Renal cortical epithelial cell (primary cell): ENCODE results near the gene PDE12.

DNA sequence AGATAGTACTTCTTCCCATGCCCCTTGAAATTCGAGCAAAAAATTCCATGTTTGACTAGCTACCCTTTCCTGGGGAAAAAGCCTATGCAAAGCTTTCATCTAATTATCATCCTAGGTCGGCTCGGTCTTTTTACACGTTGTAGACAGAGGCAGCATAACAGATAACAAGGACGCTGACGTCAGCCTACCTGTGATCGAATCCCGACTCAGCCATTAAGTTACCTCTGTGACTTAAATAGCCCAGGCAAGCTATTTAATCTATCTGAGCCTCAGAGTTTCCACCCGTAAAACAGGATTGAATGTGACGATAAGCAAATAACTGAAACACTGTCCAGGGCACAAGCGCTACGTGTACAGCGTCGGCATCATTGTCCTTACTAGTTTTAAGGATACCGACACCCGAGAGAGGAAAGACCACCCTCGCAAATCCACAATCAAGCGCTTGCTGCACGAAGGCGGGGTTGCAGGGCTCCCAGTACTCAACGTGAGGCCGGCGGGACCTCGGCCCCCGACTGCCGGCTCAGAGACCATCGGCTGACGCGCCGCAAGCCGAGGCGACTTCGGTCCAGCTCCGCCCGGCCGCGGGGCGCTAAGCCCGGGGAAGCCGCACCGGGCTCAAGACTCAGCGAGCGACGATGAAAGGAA lies 468 bp downstream of the SELENOK start:
- RRBS, result under 1% methylated on average over 14 of the region's 44 CpGs

GRCh38 chr3:55445482-55445925 lies 41.6 kb downstream of the WNT5A start:
- RRBS, result no CpG with 5 or more reads among the region's 7 CpGs

GRCh38 chr3:55474191-55474633 lies 12.9 kb downstream of the WNT5A start:
- RRBS, result no CpG with 5 or more reads among the region's 44 CpGs

- RRBS, result no CpG with 5 or more reads among the region's 21 CpGs
Observed at GRCh38 chr3:55489632-55490119, 2.6 kb upstream of the WNT5A start.

- RRBS, result no CpG with 5 or more reads among the region's 12 CpGs
Observed at GRCh38 chr3:55620368-55620997, 133.4 kb upstream of the WNT5A start.

- RRBS, result no CpG with 5 or more reads among the region's 9 CpGs
Observed at GRCh38 chr3:56355431-56356138, 112.7 kb downstream of the ERC2 start.

DNA sequence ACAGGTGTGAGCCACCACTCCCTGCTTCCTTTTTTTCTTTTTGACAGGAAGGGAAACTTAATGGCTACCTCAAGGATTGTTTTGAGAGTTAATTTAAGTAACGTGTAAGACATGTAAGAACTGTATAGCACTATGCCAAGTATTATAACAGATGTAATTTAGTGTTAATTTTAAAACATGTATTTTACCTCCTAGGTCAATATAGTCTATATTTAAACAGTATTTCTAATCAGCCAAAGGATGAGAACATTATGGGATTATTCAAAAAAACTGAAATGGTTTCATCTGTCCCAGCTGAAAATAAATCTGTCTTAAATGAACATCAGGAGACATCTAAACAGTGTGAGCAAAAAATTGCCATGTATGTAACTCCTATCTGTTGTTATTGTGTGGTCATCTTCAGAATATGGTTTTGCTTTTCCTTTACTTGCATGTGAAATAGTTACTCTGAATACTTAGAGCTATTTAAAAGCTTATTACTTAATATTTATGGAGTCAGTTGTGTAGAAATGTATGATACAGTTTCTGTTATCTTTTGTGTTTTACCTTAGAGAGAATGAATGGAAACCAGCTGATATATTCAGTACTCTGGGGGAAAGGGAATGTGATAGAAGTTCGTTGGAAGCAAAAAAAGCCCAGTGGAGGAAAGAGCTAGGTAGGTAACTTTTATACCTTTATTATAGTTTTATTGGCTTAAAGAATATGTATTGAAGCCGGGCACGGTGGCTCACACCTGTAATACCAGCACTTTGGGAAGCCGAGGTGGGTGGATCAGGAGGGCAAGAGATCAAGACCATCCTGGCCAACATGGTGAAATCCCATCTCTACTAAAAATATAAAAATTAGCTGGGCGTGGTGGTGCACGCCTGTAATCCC lies 9.7 kb downstream of the CCDC66 start:
- RRBS, result no CpG with 5 or more reads among the region's 7 CpGs

DNA sequence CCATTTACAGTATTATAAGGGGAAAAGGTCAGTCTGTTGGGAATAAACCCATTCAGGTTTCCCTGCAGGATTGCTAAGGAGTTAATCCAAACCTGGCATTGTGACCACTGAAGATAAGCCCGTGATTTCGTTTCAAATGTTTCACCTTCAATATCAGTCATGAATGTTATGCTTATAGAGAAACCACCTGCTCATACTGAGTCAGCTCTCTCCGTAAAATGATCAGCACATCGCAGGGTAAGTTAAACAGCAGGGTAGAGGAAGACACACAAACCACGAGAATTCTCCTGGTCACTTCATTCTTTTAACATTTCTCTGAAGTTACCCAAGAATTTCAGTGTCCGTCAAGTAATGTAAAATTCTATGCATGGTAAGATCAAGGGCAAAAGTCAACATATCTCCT lies 67.4 kb upstream of the ARHGEF3 start:
- RRBS, result no CpG with 5 or more reads among the region's 6 CpGs

DNA sequence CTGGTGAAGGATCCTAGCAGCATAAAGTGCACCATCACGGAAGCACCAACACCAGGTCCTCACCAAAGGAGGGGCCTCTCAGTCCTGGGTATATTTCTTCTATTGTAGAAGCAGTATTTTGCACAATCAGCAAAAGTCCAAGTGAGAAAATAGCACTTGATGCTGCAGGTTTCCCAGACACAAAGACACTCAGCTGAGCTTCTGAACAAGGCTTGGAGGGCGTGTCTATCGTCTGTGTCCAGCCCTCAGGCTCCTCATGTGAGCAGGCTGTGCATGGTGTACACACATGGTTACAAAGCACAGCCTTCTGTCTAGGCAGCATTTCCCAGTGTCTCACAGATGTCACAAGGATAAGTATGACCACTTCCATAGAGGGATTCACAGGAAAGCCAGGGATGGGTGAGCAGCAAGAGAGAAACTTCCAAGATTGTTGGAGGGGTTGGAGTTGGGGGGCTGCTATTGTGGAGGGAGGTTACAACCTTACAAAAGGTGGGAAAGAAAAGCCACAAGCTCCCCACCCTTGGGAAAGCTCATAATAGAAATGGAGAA lies 98.2 kb upstream of the SPATA12 start:
- RRBS, result no CpG with 5 or more reads among the region's 3 CpGs

- RRBS, result no CpG with 5 or more reads among the region's 9 CpGs
Observed at GRCh38 chr3:56976584-56977742, 83.5 kb upstream of the SPATA12 start.

DNA sequence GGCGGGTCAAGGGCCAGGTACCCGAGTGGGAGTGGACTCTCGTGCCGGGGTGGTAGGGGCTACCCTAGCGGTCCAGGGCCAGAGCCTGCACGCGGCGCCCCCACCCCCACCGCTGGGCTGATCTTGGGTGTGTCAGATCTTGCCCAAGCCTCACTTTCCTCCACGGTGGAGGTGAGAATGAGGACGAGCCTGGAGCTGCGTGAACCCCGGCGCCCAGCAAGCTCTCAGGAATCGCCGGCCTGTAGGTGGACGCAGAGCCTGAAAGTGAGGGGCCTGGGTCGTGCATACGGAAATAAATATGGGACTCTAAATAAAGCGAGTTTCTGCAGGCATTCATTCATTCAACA lies 19.1 kb downstream of the SPATA12 start:
- RRBS, result no CpG with 5 or more reads among the region's 20 CpGs

- RRBS, result no CpG with 5 or more reads among the region's 4 CpGs
Observed at GRCh38 chr3:57160246-57160920, 4.8 kb downstream of the IL17RD start.

GRCh38 chr3:57163459-57164086 lies 1.6 kb downstream of the IL17RD start:
- RRBS, result no CpG with 5 or more reads among the region's 13 CpGs

DNA sequence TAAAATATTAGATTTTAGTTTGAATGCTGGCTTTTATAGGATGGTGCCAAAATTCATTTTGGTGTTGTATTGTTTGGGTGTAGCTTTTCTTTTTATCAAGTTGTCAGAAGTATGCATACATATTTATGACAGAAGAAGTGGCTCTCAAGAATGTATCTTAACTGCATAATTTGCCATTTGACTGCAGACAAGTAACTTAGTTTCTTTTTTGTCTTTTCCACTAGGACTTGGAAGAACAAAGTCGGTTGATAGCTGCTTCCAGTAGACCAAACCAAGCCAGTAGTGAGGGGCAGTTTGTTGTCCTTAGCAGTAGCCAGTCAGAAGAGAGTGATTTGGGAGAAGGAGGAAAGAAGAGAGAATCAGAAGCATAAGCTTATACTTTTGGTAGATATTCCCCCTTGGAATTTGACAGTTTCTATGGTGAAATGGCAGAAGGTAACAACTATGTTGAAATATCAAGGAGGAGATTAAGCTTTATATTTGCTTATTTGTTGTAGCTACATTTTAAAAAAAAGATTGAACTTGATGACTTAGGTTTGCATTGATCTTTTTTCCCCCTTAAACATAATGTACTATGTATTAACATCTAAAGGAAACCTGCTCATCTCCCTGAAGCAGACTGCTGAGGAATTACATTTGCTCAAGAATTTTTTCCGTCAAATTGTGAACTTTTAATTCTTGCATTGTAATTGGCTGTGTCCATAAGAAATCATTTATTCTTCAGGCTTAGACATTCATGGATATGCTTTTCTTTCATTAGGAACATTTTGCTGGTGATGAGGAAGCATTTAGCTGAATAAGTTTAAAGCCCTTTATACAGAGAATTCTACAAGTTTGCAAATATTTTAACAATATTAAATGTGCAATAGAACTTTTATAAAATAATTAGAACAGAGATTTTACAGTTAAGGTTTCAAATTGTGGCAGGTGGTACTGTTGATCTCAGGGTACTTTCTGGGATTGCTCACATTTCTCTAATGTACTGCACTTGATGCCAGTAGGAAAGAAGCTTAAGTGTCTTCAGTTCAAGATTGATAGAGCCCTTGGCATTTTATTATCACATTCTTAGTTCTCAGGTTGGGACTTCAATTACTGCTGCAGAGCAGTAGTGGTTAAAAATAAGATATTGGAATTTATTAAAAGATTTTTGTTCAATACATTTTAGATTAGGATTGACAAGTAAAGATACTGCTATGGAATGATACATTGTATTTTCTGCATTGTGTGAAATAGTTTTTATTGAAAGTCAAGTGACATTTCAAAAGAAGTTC lies 22.7 kb downstream of the ASB14 start:
- RRBS, result no CpG with 5 or more reads among the region's 2 CpGs

DNA sequence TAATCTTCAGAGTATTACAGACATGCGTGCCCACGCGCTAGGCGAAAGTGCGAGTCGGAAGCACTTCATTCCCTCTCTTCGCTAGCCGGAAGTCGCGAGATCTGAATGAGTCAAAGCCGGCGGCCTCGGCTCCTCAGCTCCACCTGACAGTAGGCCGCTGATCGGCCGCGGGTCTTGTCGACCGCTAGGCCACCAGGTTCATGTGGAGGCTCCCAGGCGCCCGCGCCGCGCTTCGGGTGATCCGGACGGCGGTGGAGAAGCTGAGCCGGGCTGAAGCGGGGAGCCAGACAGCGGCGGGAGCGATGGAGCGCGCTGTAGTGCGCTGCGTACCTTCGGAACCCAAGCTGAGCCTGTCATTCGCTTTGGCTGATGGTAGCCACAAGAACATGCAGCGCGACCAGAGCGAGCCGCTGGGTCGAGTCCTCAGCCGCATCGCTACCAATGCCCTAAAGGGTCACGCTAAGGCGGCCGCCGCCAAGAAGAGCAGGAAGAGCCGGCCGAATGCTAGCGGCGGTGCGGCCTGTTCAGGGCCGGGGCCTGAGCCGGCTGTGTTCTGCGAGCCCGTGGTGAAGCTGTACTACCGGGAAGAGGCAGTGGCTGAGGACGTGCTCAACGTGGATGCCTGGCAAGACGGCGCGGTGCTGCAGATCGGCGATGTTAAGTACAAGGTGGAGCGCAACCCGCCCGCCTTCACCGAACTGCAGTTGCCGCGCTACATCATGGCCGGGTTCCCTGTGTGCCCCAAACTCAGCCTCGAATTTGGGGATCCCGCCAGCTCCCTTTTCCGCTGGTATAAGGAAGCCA lies at the start of gene PDE12:
Gene PDE12, plus strand, starts transcription at position 95 of the 804 bp plus-strand sequence.
- RRBS, result 3% methylated on average over 7 of the region's 77 CpGs

- RRBS, result under 1% methylated on average over 6 of the region's 40 CpGs
Observed at GRCh38 chr3:57691837-57692738, 789 bp downstream of the DENND6A start.

GRCh38 chr3:57797188-57797697 lies 41.1 kb downstream of the SLMAP start:
- RRBS, result no CpG with 5 or more reads among the region's 10 CpGs

GRCh38 chr3:57803540-57804178 lies 47.5 kb downstream of the SLMAP start:
- RRBS, result no CpG with 5 or more reads among the region's 3 CpGs

GRCh38 chr3:57814969-57815462 lies 58.9 kb downstream of the SLMAP start:
- RRBS, result no CpG with 5 or more reads among the region's 6 CpGs

DNA sequence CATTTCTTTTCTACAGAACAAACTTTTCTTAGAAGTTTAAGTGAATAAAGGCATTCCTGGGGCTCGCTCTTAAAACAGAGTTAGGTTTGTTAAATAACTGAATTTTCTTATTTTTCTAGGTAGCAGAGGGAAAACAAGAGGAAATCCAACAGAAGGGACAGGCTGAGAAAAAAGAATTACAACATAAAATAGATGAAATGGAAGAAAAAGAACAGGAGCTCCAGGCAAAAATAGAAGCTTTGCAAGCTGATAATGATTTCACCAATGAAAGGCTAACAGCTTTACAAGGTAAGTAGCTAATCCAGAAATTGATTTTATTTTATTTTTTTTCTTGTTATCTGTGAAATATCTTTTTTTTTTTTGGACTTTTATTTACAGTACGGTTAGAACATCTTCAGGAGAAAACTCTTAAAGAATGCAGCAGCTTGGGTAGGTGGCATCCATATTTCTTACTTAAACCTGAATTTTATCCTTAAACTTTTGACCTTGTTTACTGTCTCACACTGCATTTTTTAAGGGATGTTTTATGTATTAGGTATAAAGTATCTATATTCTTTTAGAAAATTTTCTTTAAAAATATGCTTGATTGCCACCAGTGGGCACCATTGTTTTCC lies 108.4 kb downstream of the SLMAP start:
- RRBS, result no CpG with 5 or more reads among the region's 2 CpGs